ENCODE measurements around a stretch of chr2.

- PRO-cap: no peak
These were observed 179.5 kb downstream of the GTDC1 start for GRCh38 chr2:144152607-144153372.

GRCh38 chr2:144240598-144240990, 91.7 kb downstream of the GTDC1 start:
- PRO-cap: no peak

- PRO-cap: no peak
These were observed 83.1 kb downstream of the GTDC1 start for GRCh38 chr2:144249099-144249769.

DNA sequence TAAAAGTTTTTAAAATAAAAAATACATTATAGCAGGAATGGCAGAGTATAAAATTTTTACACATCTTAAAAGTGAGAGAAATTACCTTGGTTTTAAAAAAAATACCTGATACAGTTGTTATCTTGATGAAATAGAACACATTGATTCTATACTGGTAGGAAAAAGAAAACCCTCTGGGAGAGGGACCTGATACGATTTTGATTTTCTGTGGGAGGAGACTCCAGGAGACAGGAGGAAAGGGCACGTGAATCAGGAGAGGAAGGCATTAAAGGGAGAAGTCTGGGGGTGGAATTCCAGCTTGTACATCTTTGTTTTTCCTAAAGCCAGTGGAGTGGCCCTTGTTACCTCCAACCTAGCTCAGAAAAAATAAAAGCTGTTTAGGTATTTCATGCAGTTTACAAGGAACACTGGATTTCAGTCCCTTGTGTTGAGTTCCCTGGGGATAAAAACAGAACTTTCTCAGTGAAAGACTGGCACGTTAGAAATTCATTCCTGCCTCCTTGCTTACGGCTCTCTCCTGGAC, 17.2 kb upstream of the GTDC1 start:
- PRO-cap: no peak

GRCh38 chr2:144357954-144358525, 25.7 kb upstream of the GTDC1 start:
- PRO-cap: no peak

- PRO-cap: no peak
These were observed 8.2 kb downstream of the ZEB2 start for GRCh38 chr2:144511287-144512549.

DNA sequence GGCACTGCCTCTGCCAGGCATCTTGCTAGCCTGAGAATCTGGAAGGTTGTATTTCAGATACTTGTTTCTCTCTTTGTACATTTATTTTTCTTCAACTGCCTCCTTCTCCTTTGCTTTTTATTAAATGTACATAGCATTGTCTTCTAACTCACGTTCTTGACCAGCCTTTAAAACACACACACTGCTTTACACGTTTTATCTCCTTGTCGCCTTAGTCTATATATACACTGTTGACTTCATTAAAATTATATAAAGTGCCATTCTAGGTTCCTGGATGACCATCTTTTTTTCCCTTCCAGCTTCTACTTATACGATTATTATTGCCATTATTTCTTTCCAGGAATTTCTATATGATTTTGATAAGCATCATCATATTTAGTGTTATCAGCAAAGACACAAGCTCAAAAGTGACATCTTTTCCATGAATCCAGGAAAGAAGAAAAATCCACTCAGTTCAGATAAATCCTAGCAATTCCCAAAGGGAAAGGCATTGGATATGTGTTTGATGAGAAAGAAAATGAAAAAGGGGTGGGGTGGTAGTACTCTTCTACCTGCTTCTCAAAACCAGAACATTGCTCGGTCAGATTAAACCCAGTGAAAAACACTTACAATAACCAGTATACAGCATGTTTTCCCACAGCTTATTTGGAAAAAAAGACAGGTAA, 5.7 kb downstream of the ZEB2 start:
- PRO-cap: no peak

DNA sequence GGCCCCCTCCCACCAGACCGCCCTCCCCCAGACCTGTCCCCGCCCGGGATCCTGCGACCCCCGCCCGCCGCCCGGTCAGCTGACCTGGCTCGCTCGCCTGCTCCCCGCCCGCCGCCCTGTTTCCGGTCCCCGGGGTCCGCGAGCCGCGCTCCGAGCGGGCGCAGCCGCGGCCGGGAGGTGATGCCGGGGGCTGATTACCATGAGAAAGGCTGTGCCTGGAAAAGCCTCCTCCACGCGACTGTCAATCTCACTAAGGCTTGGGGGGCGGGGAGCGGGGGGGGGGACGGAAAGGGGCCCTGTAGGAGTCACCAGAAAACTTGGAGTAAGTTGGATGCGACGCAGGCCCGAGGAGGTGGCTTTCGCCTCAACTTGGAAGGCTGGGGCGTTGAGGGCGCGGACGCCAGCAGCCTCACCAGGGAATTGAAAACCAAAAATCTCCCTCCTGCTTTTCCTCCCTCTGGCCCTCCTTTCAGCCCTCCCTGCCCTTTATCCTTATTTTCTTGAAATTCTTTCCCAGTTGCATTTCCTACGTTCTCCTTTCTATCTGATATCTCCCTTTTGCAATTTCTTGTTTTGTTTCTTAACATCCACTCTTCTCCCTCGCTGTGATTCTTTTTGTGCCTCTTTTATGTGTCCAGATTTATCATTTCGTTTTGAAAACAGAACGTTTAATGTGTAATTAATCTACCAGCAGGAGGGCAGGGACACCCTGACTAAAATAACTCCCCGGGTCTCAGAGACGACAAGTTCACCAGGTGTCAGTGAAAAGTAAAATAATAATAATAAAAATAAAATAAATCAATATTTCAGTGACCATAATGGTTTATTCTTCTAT, 4.6 kb upstream of the ZEB2 start:
- PRO-cap: bidirectional peak, plus-strand start at position 135 of the sequence, minus-strand start at position 124 of the sequence; bidirectional peak, plus-strand start at position 311 of the sequence, minus-strand start at position 242 of the sequence

GRCh38 chr2:146540402-146541187, 1304.2 kb upstream of the ACVR2A start:
- PRO-cap: no peak

DNA sequence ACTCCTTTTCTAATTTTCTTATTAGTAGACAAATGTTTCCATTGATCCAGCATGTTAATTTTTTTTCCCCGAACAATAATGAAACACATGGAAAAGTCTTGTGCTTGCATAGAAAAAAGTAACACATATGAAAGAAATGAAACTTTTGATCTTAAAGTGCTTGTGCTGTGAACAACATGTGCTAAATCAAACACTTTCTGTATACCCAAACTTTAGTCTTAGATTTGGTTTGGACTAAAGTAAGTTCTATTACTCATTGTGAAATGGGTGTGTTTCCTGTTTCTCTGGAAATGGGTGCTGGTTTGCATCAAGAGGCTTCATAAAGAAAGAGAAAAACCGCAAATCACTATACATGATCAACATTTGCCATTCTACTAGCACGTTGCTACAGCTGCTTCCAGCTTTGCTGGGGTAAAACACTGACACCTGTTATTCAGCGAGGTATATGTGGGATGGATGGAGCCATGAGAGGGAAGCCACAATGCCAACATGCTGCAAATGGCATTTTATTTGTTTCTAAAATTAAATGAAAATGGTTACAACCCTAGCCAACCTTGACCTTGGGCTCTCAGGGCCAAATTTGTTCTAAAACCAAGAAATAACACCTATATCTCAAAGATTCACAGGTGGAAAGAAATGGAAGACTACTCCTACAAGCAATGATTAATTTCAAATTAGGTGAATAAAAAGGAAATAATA, 547.0 kb upstream of the ACVR2A start:
- PRO-cap: no peak

- PRO-cap: no peak
These were observed 380.6 kb upstream of the ACVR2A start for GRCh38 chr2:147464153-147464637.

DNA sequence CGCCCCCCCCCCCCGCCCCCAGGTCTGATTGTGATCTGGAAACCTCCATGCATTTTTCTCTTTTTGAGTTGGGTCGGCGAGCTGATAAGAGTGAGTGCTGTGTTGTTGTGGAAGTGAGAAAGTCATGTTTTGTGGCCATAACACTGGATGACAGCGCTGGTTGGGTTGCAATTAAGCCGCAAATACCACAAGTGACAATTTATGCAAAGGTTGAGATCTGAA, 429 bp downstream of the ACVR2A start:
- PRO-cap: no peak

GRCh38 chr2:147925569-147926340, 80.9 kb downstream of the ACVR2A start:
- PRO-cap: no peak

GRCh38 chr2:148261715-148262341, 240.9 kb downstream of the MBD5 start:
- PRO-cap: no peak

GRCh38 chr2:148264356-148265012, 243.6 kb downstream of the MBD5 start:
- PRO-cap: no peak

- PRO-cap: no peak
These were observed 263.6 kb upstream of the EPC2 start for GRCh38 chr2:148380758-148381574.

GRCh38 chr2:148509281-148509837, 135.2 kb upstream of the EPC2 start:
- PRO-cap: no peak

GRCh38 chr2:148696881-148697904, 52.6 kb downstream of the EPC2 start:
- PRO-cap: no peak

DNA sequence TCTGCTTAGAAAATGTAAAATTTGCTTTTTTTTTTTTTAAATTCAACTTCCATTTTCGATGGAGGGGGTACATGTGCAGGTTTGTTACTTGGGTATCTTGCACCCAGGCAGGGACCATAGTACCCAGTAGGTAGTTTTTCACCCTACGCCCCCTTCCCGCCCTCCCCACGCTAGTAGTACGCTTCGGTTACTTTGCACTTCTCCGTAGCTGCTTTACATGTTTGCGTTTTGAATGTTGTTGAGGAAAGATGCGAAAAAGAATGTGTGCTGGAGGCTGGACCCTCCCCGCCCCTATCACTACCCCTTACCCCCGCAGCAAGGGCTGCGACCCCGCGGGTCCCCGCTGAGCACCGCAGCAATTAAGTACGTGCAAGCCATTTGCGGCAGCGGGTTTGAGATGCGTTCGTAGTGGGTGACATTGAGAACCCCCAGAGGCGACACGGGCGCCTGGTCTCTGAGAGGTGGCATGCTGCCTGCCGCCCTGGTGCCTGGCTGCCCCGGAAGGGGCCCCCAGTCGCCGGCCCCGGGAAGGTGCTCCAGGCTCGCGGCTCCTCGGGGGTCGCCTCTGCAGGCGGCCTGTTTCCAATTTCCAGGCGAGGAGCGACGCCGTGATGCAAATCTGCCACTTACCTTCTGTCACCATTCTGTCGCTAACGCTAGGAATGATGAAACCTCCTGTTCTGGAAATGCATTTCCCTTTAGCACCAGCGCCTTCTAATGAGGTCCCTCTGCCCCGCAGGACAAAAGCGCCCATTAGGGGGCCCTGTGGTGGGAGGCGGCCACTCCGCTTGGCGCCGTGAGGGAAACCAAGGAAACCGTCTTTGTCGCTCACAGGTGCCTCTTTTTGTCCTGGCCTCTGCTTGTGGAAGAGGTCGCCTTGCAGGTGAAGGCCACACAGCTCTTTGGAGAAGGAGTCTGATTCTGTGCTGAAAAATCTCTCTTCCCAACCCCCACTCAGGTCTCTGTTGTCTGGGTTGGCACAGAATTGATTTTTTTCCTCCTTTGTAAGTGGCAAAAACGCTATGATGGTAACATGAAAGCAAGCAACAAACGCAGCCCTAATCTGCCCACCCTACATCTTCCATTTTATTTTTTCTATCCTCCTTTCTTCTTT, 13.0 kb downstream of the KIF5C start:
- PRO-cap: no peak

DNA sequence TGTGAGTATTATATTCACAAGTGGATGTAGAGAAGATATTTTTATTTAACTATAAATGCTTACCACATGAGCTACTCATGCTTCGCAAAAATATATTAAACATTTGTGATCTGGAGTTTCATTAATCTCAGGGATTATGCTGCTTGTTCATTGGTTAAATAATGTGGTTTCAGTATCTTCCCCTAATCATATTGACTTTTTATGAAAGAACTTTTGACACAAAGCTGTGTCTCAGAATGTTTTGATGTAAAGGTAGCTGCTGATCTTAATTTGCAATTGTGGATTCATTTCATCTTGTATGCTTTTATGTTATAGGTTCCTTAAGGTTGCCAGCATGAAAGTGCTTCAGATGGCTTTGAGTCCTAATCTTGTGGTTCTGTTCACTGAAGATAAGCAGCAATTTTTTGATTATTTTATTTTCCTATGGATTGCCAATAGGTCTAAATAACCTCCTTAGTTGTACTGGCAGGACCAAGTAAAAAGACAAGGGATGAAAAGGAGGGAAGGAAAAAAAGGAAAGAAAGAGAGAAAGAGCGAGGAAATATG, 92.5 kb downstream of the LYPD6B start:
- PRO-cap: no peak